Airway epithelial cell (primary cell): ENCODE data around the genes WDR88, CEBPG, GARRE1, ZNF302 and ZNF181.

DNA sequence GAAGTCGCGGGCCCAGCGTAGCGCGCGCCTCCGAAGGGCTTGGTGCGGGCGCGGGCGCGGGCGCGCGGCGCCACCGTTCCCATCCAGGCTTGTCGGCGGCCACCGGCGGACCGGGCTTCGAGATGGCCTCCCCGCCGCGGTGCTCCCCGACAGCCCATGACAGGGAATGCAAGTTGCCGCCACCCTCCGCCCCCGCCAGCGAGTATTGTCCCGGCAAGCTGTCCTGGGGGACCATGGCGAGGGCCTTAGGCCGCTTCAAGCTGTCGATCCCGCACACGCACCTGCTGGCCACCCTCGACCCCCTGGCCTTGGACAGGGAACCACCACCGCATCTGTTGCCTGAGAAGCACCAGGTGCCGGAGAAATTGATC, at the start of gene WDR88:
WDR88 (plus strand) TSS at position 67 of the 371 bp plus-strand sequence.
- RAMPAGE, long total RNA, result no peak

GRCh38 chr19:33248545-33248836, 22.8 kb upstream of the SLC7A10 start:
- RAMPAGE, long total RNA, result no peak

DNA sequence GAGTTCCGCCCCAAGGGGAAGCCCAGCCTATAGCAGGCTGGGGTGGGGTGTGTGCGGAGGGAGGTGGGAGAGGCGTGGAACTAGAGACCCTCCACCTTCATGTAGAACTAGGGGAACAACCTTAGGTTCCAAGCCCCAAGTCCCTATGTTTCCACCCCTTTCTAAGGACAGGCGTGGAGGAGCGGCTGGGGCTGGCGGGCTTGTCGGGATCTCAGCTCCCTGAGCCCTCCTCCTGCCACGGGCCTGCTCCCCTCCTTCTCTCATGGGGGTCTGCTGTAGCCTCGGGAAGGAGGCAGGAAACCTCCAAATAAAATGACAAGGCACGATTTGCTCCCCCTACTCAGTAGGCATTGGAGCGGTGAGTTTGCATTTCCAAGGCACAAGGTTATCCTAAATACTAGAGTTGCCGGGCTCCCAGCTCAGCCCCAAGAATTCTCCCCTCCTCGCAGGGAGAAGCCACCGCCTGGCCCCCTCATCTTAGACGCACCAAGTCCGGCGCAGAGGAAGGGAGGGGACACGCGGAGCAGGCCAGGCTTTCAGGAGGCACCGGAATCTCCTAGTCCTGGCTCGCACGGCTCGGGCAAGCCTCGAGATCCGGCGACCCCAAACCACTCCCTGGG, 1.6 kb downstream of the CEBPA start:
- RAMPAGE, long total RNA, result no peak

DNA sequence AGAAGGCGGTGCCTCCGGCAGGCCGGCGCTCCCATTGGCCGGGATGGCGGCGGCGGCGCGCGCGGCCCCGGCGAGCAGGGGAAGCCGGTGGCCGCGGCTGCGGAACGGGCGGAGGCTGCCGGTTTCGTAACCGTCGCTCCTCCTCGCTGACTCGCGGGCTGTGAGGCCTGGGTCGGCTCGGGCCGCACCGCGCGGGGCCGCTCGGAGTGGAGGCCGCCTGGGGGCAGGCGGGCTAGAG, at the start of gene CEBPG:
CEBPG (plus strand) TSS at position 58 of the 238 bp plus-strand sequence.
- RAMPAGE, long total RNA, result start-site peak on the plus strand centred at position 129 of the sequence, 118 bp wide, 742 and 323 reads in 2 replicates

DNA sequence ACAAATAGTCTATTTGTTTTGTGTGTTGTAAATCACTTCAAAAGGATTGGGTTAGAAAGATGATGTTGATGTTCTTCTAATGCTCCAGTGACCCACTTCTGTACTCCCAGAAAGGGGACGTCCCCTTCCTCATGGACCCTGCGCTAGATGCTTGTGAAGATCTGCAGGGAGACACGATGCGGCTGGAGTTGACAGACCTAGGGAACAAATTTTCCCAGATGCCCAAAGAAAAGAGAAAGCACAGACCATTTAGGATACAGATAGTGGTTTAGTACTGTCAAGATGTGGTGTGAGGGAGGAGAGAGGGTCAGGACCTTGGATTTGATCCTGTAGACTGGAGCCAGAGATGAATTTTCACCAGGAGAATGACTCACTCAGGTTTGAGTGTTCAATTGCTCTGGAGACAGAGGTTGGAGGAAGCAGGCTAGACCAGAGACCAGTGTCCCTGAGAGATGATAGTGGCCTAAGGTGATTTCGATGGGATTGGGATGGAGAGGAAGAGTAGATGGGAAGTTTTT, 2.1 kb downstream of the CEBPG start:
- RAMPAGE, long total RNA, result no peak

DNA sequence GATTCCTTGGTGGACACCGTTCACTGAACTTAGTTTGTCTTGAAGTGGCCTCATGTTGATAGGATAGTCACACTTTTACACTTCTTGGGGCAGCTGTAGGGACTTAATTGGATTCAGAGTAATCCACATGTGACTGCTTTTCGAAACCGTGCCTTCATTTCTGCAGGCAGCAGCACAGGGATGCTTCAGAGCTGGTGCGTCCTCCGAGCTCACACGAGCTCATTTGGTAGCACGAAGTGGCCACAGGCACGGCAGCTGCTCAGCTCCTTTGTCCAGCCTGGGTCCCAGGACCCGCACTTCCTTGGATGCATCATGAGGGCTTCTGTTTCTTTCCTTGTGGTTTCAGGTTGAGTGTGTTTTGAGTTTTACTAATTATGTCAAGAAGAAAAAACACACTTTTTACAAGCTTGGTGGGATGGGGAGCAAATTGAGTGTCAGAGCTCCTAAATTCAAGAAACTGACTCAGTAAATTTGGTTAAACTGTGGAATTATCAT, 4.6 kb downstream of the CEBPG start:
- RAMPAGE, long total RNA, result no peak

DNA sequence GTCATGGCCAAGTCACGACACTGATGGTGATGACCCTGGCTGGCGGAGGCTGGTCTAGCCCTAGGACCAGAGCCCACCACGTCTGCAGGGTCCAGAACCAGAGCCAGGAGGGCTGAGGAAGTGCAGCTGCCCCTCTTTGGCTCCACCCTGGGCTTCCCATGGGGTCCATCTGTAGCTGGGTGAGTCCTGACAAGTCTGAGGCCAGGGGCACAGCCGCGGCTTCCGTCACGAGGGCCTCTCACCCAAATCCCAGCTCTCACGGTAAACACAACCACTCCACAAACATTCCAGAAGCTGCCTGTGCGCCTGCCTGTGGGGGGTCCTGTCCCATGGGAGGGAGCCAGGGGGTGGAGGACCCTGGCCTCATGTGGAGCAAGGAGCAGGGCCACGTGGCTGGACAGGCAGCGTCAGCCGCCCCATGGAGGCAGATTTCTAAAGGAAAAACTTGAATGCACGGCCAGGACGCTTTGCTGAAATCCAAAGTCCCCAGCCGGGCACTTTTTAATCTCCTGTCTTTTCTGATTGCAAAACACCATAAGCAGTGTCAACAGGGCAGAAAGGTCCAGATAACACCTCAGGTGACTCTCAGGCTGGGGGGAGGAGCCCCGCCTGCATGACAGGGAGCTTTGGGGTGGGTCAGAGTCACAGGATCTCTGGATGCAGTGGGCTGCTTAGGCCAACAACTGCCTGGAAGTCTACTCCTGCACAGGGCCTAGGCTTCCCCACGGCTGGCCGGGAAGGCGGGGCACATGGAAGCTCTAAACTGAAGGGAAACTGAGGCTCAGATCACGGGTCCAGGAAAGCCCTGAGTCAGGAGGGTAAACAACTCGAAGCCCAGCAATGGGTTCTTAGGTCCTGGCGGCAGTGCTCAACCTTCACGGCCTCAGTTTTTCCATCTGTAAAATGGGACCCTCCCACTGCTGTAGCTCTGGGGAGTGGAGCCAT, 30.0 kb downstream of the CEBPG start:
- RAMPAGE, long total RNA, result no peak

DNA sequence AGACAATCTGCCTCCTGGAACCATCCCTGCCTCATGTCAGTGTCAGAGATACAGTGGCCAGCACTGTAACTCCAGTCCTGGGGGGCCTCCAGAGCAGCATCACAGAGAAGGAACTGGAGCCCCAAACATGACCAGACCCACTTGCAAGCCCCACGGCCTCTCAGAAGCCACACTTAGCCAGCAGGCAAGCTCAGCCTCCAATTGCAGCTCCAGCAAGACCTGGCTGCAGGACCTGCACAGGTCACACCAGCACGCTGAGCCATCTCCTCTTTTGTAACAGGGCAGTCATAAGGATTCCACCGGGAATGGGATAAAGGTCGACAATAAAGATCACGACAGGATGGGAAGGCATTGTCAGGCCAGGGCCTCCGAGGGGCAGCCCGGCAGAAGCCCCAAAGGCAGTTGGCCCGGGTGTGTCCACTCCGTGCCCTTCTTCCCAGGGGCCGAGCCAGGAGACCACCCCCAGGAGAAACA, 12.7 kb downstream of the PEPD start:
- RAMPAGE, long total RNA, result no peak

GRCh38 chr19:34254145-34254329, 317 bp upstream of the GARRE1 start:
- RAMPAGE, long total RNA, result no peak

DNA sequence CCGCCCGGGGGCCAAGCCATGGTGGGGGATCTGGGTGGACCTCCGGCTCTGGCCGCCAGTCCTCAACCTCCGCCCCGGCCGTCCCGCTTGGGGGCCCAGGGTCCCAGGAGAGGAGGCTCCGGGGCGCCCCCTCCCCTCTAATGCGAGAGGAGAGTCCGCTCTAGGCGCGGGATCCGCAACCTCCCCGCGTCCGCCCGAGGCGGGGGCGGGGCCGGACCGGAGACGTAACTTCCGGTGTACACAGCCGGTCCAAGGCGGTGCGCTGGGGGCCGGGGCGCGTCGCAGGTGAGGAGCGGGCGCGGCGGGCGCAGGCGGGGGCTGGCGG, at the start of gene GARRE1:
GARRE1 (plus strand) TSS at position 225 of the 325 bp plus-strand sequence.
- RAMPAGE, long total RNA, result start-site peak on the plus strand centred at position 238 of the sequence, 39 bp wide, 60 and 18 reads in 2 replicates

- RAMPAGE, long total RNA, result no peak
Observed at GRCh38 chr19:34306064-34306901, 51.9 kb downstream of the GARRE1 start.

GRCh38 chr19:34316773-34318131, 47.7 kb upstream of the GPI start:
- RAMPAGE, long total RNA, result no peak

DNA sequence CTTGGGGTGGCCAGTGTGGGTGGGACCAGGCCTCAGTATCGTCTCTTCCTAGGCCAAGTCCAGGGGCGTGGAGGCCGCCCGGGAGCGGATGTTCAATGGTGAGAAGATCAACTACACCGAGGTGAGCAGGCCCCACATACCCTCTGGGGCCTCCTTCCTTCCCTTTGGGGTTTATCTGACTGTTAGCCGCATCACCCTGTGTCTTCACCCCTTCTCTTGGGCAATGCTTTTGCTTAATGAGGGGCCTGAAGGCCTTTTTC, 1.7 kb downstream of the GPI start:
- RAMPAGE, long total RNA, result no peak

GRCh38 chr19:34468241-34468679, 13.3 kb upstream of the WTIP start:
- RAMPAGE, long total RNA, result no peak

GRCh38 chr19:34479084-34479342, 2.5 kb upstream of the WTIP start:
- RAMPAGE, long total RNA, result no peak

DNA sequence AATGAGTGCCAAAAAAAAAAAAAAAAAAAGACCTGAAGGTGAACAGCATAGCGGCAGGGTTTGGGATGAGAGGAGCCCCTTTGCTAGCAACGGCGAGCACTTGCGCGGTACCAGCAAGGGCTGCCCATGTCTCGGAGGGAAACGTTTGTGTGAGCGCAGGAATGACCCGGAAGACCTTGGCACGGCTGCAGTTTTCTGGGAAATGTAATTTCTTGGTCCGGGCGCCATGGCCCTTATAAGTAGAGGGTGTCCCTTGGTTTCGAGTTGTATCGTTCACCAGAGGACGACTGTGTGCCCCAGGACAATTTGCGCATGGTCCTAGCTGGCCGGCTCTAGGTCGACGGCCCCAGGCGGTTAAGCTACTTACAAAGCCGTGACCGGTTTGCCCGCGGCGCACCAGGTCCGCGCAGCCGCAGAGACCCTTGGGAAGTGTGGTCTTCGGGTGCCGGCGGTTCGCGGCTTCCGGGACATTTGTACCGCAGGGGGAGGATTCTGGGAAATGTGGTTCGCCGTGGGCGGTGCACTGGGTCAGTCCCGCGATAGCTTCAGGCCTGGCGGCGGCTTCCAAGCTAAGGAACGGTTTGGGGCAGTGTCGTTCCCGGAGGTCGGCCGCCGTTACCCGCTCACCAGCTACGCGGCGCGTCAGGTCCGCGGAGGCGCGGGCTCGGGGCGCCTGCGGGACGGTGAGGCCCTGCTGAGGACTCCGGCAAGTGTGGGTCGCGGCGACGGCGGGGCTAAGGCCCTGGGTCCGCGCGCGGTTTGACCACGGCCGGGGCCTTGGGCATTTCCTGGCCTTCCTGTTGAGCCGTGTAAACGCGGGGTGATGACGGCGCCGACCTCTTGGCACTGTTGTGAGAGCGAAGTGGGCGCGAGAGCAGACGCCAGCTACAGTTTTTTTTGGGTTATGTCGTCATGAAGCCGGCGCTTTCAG, at the start of gene ZNF302:
ZNF302 (plus strand) TSS at position 528 of the 931 bp plus-strand sequence.
- RAMPAGE, long total RNA, result no peak

- RAMPAGE, long total RNA, result no peak
Observed at GRCh38 chr19:34733770-34734447, at the start of gene ZNF181. Gene ZNF181 (plus strand): TSS chr19:34734243.

DNA sequence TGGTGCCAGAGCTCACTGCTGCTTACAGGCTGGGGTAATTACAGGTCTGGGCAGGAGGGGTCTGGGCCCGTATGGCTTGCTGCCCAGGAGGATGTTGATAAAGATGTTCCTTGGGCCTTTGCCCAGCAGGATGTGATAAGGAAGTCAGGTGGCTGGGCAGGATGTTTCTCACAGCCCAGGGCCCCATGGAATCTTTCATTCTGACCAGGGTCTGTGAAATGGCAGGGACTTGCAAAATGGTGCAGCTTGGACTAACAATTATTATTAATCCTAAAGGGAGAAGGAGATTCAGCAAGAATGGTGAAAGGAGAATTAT, 64.3 kb upstream of the ZNF599 start:
- RAMPAGE, long total RNA, result no peak

DNA sequence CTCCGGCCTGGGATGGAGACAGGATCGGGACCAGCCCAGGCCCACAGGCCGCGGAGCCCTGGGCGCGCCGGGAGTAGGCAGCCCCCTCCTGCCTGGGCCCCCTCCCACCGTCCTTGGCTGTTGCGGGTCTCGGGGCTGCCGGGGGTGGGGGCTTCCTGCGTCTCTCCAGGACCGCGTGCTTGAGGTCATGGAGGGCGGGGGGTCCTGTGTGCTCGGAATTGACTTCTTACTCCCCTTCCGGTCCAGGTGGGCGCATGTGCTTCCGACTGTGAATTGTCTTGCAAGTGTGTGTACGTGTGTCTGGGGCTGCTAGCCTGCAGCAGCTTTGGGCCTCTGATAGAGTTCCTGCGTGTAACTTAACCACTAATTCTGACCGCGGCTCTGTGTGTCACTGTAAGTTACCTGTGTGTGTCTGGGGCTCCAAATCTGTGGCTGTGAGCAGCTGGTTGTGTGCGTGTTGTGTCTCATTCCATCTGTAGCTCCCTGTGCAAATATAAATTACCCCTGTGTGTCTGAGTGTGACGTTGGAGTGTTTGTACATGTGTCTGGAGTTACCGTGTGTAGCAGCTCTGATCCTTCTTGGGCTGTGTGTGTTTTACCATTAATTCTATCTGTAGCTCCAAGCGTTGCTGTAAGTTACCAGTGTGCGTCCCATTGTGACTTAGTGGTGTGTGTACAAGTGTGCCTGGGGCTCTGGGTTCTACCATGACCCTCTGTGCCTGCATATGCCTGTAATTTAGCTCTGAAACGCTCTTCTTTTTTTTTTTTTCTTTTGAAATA, 919 bp downstream of the GRAMD1A start:
- RAMPAGE, long total RNA, result no peak

DNA sequence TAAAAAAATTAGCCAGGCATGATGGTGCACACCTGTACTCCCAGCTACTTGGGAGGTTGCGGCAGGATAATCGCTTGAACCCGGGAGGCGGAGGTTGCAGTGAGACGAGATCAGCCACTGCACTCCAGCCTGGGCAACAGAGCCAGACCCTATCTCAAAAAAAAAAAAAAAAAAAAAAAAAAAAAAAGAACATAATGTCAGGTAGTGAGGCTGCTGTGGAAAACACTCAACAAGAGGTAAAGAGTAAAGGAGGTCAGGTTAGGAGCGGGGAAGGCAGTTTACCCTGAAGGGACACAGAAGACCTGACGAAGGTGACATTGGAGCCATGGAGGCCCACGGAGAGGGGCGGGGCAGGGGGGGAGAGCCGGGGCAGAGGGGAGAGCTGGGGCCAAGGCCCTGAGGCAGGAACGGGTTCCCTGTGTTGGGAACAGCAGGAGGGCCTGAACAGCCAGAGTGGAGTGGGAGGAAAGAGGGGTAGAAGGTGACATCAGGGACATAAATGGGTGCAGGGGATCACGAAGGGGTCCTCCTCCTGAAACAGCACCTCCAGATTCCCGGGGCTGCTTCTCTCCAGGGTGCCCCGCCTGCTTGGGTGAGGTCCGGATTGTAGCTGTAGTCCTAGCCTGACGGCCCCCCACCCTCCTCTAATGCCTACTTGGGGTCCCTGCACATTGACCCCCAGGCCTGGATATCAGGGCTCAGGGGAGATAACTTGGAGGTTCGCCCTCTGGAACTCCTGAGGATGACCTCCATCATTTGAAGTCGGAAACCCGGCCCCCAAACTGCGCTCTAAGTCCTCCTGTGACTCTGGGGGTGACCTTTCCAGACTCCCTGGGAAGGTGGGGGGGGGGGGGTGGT, 654 bp upstream of the SCN1B start:
- RAMPAGE, long total RNA, result no peak